Lung (tissue), 4 donors: ENCODE measurements around the gene CAV2.

DNA sequence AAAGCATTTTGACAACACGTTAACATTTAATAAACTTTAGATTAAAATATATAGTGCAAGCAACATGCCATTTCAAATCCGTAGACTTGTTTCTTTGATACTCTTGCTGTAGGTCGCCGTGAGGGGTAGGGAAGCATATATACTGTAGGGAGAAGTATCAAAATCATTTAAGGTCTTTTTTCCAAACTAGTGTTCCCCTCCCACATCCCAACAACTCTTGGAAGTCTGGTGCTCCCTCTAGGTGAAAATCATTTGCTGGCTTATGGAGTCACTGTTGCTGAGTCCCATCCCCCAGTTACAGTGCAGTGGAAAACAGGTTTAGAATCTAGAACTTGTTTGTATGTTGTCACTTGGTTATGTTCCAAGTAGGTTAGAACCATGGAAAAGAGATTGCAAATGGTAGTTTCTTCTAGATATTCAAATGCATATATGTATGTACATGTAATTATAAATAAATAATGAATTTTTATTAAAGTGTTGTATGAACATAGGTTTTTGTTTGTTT, 4.0 kb upstream of the LSMEM1 start:
- PRO-cap: no peak
- RAMPAGE, long total RNA: no peak
- RRBS: no CpG with 5 or more reads among the region's 4 CpGs

DNA sequence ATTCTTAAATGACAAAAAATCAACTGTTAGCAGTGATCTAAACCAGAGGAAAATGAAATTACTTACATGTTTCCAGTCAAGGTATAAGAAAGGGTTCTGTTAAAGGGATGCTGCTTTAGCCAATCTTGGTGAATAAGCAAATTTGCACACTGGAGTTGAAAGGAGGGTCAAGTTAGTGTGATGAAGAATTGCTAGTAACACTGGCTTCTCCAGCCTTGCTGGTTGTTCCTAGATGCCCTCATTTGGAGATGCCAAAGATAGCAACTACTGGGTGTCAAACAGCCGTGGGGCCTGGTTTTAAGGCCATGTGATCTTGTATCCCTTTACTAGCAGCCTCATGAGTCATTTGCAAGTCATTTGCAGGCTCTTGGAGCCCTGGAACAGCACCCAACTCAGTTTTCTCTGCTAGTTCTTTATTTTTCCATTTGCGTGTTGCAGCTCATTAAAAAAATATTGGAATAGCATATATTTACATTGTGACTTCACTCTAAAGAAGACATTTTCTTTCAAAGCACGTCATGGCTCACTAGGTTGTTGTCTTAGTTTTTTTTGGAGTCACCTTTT, 1.0 kb downstream of the LSMEM1 start:
- PRO-cap: no peak
- RAMPAGE, long total RNA: no peak
- RRBS: no CpG with 5 or more reads among the region's 3 CpGs

GRCh38 chr7:112575852-112576255, 95.1 kb downstream of the LSMEM1 start:
- PRO-cap: no peak
- RAMPAGE, long total RNA: no peak
- RRBS: no CpG with 5 or more reads among the region's 1 CpG

- PRO-cap: no peak
- RAMPAGE, long total RNA: no peak
- RRBS: no CpG with 5 or more reads among the region's 6 CpGs
Measured at GRCh38 chr7:113087593-113088005, 972 bp upstream of the GPR85 start.

GRCh38 chr7:113142818-113143151, 24.4 kb upstream of the SMIM30 start:
- PRO-cap: no peak
- RAMPAGE, long total RNA: no peak

- PRO-cap: no peak
- RAMPAGE, long total RNA: no peak
- RRBS: 10% methylated on average over 19 of the region's 66 CpGs
Measured at GRCh38 chr7:114087026-114087799, 168.4 kb upstream of the PPP1R3A start.

DNA sequence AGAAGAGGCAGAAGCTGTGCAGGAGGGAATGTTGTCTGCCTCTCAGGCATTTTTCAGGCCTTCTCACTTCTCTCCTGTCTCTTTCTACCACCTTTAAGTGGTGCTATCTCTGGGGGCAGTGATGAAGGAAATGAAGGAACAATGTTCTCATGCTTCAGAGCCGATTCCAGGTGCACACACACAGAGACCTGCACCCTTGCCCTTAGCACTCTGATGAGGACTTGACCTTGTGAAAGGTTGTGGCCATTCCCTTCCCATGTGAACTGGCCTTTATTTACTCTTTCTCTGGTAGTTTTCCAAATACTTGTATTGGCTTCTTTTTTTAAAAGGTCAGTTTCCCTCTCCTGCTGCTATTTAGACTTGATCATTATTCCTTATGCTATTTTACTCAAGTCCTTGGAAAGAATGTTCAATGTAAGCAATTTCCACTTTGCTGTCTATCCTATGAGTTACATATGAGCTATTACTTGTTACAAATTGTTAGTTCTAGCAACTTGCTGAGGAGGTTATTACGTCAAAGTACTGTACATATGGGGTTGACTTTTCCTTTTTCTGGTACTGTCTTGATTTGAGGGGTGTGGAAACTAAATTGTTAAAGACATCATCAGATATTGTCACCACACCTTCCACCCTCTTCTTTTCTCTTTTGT, 188.7 kb downstream of the MDFIC start:
- PRO-cap: no peak
- RAMPAGE, long total RNA: no peak
- RRBS: no CpG with 5 or more reads among the region's 2 CpGs

GRCh38 chr7:115117067-115117455, 195.2 kb downstream of the MDFIC start:
- PRO-cap: no peak
- RAMPAGE, long total RNA: no peak
- RRBS: no CpG with 5 or more reads among the region's 3 CpGs

DNA sequence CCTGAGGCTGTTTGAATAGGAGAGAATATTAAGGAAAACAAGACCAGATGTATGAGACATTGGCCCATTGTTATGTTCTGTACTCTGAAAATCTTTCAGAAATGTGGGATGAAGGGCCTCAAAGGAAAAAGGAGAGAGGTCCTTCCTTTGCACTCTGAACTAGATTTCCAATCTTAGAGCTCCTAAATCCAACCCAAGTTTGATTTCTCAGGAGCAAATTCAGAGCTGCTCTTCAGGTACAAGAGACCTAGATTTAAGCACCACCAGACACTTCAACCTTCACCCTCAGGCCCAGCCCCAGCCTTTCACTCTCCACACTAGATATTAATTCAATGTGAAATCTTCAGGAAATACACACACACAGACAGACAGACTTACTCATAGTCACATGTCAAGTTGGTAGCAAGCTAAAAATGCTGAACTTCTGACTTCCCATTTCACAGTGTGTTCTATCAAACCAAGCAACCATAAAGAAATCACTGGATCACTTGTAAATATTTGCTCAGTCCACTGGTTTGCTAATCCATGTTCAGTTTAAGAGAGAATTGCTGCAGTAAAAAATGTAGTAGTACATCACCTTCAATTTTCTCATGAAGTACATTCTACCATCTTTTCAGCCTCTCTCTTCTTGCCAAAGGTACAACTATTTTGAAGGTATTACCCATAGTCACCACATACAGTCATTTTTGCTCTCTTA, 5.2 kb downstream of the TFEC start:
- PRO-cap: no peak
- RAMPAGE, long total RNA: no peak

DNA sequence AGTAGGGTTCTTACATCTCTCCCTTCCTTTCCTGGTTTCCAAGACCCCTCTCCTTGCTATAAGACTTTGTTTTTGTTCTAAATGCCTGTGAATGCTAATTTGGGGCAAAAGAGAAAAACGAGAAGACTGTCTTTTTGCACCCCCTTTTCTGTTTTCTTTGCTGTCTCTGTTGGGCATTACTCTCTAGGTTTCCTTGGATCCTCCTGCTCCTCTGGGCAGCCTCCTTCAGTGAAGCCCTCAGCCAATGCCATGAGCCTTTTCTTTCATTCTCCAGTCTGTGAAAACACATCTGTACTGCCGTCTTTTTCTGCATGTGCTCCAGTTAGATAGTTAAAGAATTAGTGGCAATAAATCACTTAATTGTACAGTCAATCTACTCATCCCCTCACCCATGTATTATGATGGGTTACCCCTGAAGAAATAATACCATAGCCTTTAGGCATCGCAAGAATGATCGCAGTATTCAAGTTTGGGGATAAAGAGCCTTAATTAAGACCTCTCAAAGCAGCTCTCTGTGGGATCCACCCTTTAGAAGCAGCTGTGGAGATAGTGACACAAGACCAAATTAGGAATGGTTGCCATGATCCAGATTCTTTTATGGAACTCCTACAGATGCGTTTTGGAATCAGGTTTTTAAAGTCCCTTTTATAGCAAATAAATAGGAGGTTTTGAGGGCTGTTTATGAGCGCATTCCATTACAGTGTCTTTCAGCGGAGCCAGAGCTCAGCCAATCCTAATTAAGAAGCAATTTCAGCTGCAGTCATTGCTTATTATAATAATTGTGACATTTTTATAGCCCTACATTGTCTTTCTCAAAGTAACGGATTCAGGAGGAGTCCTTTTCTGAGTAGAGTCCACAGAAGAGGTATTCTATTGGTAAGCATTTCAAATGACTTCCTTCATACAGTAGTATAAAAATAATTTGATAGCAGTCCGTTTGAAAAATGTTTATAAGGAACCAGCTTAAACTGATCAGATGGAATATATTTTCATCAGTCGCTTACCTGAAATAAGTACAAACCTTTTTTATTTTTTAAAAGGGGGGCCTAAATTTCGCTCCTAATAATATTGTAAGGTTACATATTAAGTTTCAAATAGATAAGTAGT, 12.2 kb downstream of the TES start:
- PRO-cap: no peak
- RAMPAGE, long total RNA: no peak
- RRBS: no CpG with 5 or more reads among the region's 11 CpGs

- PRO-cap: no peak
- RAMPAGE, long total RNA: no peak
- RRBS: no CpG with 5 or more reads among the region's 8 CpGs
Measured at GRCh38 chr7:116317110-116317859, 106.9 kb downstream of the TES start.

DNA sequence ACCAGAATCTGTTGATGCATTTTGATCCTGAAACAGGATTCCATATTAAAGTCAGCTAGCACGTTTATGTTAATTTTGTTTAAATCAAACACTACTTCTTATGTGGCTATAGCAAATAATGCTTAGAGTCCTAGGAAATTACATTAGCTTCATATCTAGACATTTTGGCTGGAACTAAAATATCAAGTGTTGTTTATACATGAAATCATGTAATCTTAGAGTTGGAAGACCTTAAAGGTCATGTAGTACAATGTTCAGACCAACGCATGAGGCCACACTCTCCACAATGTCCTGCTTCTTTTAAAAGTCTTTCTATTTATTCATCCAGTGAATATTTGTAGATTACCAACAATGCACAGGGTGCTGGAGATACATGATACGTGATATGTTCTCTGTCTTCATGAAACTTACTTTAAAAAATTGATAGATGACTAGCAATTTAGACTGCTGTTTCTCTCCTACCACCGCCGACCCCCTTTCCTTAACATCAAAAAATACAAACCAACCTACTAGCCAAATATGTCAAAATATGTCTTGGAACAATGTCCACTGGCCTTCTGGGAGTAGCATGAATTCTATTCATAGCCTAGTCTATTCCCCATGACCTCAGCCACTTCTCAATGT, 59.7 kb upstream of the CAV2 start:
- PRO-cap: no peak
- RAMPAGE, long total RNA: no peak
- RRBS: no CpG with 5 or more reads among the region's 5 CpGs

DNA sequence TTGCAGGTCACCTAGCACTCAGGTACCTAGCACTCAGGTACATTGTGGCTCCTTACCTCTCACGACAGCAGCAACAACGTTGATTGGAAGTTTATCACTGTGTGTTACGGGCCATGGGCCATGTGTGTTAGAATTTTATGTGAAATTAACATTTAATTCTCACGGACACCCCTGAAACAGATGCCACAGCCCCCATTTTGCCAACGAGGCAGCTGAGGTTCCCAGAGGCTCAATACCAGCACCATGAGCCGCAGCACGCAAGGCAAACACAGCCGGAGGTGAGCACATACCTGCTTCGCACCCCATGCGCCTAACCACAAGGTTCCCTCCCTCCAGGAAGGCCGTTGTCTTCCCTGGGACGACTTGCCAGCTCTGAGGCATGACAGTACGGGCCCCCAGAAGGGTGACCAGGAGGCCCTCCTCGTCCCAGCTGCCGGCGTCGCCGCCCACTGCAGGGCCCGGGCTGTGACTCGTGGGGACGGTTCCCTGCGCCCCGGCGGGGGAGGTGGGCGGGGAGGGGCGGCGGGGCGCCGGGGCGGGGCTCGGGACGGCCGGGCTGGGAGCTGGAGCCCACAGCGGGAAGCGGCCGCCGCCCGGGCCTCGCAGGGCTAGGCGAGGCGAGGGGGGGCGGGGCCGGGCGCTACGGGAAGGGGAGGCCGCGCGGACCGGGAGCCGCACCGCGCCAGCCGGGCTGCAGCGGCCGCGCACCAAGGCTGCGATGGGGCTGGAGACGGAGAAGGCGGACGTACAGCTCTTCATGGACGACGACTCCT, at the start of gene CAV2:
CAV2 (plus strand) TSS at position 675 of the 773 bp plus-strand sequence.
- PRO-cap: bidirectional peak, plus-strand start at position 643 of the sequence, minus-strand start at position 451 of the sequence
- RAMPAGE, long total RNA: no peak
- RRBS: under 1% methylated on average over 21 of the region's 62 CpGs

GRCh38 chr7:116501302-116501905, 1.9 kb downstream of the CAV2 start:
- PRO-cap: no peak
- RAMPAGE, long total RNA: no peak
- RRBS: no CpG with 5 or more reads among the region's 6 CpGs

GRCh38 chr7:116511368-116512532, 12.2 kb downstream of the CAV2 start:
- PRO-cap: no peak
- RAMPAGE, long total RNA: no peak
- RRBS: no CpG with 5 or more reads among the region's 12 CpGs

DNA sequence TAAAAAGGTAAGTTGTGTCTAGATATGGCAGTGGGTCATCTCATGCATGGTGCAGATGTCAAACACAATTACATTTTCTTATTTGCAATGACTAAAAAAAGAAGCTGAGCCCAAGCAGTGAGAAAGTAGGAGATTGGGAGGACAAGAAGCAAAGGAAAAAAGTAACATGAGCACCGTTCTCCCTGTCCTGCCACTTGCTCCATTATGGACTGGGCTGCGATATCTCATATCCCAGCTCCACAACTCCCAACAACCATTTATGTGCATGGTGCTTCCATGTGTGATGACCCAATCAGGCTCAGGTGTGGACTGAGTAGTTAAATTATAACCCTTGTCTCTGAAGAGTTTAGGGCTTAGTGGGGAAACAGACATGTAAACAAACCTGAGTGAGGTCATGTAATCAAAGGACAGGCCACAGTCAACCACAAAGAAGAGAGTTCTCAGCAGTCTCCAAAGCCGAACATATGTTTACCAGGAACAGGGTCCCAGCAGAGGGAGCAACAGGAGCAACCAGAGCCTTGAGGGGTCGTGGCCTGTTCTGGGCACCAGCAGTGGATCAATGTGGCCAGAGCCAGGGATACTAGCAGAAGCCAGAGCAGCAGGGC, 11.3 kb downstream of the CAV1 start:
- PRO-cap: no peak
- RAMPAGE, long total RNA: no peak
- RRBS: no CpG with 5 or more reads among the region's 4 CpGs

DNA sequence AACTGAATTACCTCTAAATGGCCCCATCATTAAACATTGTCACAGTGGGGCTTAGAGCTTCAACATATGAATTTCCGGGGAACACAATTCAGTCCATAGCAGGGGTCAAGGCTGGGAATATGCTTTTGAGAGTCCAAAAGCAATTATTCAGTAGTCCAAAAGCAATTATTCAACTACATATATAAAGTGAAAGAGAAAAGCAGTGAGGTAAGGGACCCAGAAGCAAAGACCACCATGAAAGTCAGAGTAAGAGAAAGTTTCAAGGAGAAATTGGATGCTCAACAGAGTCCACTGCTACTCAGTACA, 76.2 kb upstream of the CAPZA2 start:
- PRO-cap: no peak
- RAMPAGE, long total RNA: no peak
- RRBS: no CpG with 5 or more reads among the region's 1 CpG

DNA sequence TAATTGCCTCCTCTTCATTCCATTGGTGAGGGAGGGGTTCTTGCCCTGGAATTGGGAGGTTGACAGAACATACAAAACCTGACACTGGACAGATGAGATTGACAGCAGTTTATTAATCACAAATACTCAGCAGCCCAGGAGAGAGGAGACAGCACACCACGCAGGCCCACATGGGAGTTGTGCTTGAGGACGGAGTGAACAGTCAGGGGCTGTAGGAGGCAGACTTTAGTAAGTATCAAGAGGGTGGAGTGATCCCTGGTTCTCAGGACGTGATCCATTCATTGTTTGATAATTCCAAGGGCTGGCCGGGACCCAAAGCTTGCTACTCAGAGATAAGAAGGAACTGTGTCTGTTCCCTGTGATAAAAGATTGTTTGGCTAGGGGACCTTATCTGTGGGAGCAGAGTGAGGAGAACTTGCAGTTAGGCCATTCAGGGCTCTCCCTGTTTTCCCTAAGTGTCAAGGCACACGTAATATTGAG, 14.3 kb downstream of the CAPZA2 start:
- PRO-cap: no peak
- RAMPAGE, long total RNA: no peak
- RRBS: no CpG with 5 or more reads among the region's 5 CpGs

GRCh38 chr7:116920427-116921235, 32.7 kb upstream of the ST7 start:
- PRO-cap: no peak
- RAMPAGE, long total RNA: no peak
- RRBS: no CpG with 5 or more reads among the region's 4 CpGs

DNA sequence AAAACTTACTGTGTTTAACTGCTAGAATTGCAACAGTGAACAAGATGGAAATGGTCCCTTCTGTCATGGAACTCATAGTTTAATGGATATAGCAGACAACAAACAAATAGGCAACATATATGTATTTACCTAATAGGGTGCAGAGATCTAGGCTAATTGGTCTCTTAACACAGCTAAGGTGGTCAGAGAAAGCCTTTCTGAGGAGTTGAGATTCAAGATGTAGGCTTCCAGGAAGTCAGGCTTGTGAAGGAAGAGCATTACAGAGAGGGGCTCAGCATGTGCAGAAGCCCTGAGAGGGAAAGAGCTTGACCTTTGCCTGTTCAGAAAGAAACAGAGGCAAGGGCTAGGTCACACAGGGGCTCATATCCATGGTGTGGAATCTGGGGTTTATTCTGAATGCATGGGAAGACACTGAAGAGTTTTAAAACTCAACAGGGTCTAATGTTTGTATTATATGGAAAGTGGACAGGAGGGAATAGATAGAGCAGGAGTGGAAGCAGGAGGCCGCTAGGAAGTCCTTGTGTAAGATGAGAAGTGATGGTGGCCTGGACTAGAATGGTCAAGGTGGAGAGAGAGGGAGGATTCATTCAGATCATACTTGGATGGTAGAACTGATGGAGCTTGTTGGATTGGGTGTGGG, 98.0 kb downstream of the ST7 start:
- PRO-cap: no peak
- RAMPAGE, long total RNA: no peak
- RRBS: no CpG with 5 or more reads among the region's 1 CpG